Neural crest cell (in vitro differentiated cells): ENCODE measurements around the gene TMEM273.

DNA sequence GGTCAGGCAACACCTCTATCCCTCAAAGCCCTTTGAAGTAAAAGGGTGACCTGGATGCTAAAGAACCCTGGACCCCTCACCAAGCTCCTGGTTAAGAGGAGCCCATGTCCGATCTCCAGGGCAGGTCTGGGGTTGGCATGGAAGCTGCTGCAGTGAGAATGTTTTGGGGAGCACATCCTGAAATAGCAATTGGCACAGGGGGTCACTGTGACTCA is 18.6 kb upstream of the ARHGAP22 start:
- PRO-cap = no peak

DNA sequence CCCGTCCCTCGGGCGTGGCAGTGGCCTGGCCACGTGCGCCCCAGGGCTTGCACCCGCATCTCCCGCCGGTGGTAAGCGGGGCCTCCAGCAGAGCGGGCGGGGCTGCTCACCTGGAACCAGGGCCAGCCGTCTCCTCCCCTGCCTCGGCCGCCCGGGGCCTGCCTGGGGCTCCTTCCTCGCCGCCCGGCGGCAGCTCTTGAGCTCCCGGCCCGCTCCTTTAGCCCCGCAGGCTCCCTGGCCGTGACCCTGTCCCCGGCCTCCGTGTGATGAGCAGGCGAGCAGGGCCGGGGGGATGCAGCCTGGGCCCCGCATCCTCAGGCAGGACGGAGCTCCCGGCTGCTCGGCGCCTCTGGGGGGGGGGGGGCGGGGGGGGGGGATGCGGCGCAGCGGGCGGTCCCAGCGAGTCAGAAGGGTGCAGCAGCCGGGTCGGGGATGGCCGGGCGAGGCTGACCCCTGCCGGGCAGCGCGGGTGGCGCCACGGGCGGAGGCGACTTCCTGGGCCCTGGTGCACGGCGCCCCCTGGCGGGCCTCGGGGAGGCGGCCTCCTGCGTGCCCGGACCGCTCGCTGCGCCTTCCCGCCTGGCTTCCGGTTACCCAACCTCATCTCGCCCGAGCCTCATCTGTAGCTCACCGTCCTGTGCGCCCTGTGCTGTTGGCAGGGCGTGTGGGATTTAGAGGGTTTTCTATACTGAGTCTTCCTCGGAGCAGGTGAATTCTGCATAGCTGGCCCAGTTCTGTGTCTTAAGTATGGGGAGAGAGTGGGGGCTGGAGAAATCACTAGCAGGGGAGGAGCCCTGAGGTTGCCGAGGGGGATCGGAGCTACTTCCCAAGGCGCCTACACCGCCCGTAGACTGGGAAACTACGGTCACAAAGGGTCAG is 28.5 kb upstream of the WDFY4 start:
- PRO-cap = bidirectional peak, plus-strand start at position 603 of the sequence, minus-strand start at position 351 of the sequence

DNA sequence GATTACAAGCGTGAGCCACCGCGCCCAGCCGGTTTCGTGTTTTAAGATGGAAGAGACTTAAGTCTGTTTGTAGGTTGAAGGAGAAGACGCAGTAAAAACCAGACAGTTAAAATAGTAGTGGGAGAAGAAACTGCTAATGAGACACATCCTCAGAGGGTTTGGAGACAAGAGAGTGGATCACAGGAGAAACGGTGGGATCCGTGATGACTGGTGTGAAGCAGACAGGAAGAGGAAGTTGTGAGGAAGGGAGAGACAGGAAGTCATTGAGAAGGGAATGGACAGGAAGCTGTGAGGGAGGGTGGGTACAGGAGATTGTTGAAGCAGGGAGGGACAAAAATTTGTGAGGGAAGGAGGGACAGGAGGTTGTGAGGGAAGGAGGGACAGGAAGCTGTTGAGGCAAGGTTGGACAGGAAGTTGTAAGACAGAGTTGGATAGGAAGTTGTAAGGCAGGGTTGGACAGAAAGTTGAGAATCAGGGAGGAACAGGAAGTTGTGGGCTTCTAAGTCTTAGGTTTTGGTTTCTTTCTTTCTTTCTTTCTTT is 115.6 kb downstream of the WDFY4 start:
- PRO-cap = no peak

DNA sequence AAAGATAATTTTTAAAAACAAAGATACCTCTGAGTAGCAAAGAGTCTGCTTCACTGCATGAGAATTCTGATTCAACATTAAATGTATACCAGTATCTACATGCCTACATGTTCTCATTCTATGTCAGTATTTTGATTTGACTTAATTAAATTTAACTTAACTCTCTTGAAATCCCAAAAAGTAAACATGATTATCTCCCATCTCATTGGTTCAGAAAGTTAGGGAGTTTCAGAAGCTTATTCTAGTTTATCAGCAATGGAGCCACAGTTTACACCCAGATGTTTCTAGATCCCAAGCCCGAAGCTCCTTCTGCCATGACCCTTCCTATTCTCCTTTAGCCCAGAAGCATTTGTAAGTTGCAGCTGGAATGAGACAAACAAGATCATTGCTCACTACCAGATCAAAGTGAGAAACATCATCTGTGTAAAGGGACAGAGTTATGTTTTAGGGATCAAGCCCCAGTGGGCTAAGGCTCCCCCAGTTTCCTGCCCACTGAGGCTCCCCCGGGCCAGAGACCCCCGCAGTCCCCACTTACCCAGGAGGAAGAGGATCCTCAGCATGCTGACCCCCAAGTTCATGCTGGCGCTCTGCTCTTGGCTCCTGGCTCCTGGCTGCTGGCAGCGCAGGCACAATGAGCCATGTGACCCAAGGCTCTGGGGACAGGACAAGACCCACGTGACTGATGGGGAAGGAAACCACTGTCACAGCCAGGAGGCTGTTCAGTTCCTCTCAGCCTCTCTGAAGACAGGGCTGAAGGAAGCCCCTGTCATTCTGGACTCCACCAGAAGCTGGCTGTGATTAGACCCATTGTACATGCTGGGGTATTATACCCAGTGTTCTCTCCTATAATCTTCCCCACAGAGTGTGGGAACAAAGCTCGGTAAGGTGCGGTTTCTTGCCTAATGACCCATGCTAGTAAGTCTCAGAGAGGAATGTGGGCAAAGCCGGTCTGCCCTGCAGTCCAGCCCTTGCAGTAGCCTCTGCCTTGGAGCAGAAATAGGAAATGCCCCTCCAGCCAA is at the start of gene TMEM273:
TSS of gene TMEM273 (minus strand) at position 633 of the 1,019 bp plus-strand sequence.
- PRO-cap = no peak

DNA sequence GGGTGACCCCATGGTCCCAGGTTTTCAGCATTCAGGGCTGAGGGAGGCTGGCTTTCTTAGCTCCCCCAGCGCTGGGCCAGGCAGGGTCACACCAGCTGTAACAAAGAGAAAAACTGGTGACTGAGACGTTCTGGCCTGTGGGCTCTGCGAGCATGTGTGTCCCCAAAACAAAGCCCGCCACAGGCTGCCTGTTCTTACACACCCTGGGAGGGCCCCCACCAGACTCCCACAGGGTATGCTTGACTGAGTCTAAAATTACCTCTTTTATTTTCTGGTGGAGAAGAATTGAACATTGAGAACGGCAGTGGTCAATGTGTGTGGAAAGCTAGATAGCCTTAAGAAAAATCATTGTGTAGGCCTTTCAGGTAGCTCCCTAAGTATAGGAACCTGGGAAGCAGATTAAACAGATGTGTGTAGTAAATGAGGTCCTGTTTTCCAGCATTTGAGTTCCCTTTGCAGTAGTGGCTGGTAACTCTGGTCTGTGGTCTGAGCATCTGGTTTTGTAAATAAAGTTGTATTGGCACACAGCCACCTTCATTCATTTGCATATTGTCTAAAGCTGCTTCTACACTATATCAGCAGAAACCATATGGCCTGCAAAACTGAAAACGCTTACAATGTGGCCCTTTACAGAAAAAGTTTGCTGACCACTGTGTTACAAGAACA is 933 bp downstream of the C10orf71 start:
- PRO-cap = no peak

GRCh38 chr10:49539396-49540249 is 702 bp upstream of the ERCC6 start:
- PRO-cap = bidirectional peak, plus-strand start at chr10:49539683, minus-strand start at chr10:49539476; bidirectional peak, plus-strand start at chr10:49539887, minus-strand start at chr10:49539911

DNA sequence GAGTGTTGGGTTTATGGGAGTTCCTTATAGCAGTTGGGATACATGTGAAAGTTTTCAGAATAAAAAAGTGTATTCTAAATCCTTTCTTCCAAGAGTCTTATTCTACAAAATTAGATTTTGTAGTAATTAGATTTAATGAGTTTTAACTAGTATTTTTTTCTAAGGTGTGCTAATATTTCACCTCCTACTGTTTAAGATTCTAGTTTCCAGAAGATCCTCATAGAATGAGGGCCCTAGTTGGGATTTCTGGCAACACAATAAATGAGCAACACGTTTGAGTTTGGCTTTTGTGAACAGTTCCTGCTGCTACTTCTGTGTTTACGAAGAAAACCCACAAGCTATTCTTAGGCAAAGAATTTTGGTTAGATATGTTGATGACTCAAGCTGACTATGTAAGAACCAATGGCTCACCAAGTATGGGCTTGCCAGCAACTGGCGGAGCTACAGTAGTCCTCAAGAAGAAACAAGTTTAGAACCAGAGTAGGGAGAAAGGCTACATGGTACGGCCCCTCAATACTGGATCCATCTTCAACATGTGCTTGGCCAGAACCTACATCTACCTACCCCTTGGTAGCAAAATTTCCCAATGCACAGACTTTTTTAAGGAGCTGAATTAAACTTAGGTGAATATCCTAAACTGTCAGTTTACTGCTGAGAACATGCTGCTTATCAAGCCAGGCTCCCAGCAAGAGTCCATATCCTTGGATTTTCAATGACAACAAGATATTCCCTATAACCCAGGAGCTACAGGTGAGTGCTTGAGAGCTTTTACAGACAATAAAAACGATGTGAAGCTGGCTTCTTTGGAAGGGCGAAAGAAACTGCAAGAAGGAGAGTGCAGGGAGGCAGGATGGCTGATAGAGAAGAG is 74.1 kb upstream of the ASAH2 start:
- PRO-cap = no peak

- PRO-cap = no peak
Observed at GRCh38 chr10:50393134-50394264, 142.2 kb upstream of the ASAH2 start.

- PRO-cap = no peak
Observed at GRCh38 chr10:50407316-50408297, 156.3 kb upstream of the ASAH2 start.

- PRO-cap = no peak
Observed at GRCh38 chr10:50635152-50635463, 11.4 kb upstream of the SGMS1 start.

GRCh38 chr10:50819874-50820239 is 65.6 kb downstream of the A1CF start:
- PRO-cap = no peak

GRCh38 chr10:50883643-50883993 is 1.8 kb downstream of the A1CF start:
- PRO-cap = no peak

- PRO-cap = no peak
Observed at GRCh38 chr10:50992235-50992655, 82.0 kb upstream of the PRKG1 start.

DNA sequence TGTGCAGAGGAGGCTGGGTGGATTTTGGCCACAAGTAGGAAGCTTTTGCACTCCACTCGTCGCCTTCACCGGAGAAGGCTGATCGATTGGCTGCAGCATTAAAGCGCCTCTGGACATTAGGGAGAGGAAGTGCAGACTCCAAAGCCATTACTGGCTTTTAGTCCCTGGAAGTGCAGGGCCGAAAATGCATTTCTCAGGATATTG is 81.7 kb upstream of the PRKG1 start:
- PRO-cap = no peak

GRCh38 chr10:50993261-50993785 is 81.0 kb upstream of the PRKG1 start:
- PRO-cap = no peak

GRCh38 chr10:51199851-51200394 is 125.6 kb downstream of the PRKG1 start:
- PRO-cap = no peak

- PRO-cap = no peak
Observed at GRCh38 chr10:51281815-51282745, 207.8 kb downstream of the PRKG1 start.

DNA sequence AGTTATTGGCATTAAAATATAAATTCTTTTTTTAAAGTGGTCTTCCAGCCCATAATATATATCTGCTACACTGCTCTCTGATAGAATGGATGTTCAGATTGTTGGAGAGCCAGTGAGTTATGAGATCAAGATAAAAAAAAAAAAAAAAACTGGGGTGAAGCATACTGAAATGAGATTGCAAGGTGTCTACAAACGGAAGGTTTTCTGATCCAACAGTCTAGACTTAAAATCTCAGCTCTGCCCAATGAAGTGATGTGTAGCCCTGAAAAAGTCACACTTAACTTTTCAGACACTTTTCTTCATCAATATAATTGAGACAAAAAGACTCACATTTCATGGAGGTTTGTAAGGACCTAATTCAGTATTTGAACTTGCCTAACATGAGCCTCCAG is 52.4 kb downstream of the CSTF2T start:
- PRO-cap = no peak

DNA sequence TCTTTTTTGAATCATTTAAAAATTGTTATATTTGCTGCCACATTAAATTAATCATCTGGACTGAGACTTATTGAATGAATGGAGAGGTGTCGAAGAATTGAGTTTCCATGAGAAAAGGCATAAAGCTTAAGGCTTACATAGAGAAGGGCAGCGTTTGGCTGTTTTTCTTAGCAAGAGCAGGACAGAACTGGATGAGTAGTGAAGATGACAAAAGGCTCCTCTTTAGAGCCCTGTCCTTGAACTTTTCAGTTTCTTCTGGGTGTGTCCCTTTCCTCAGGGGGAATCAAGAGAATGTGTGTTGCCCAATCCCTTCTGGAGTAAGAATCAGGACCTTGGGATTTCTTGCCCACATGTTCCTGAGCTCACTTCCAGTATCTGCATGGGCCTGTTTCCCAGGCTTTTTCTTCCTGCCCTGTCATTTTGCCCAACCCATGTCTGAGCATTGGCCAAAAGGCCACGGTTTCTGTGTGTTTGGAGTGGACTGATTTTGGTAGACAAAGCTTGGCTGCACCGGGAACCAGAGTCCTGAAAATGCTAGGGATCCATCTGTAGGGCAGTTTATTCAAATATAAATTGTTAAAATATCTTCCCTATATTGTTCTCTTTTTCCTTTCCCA is 195.8 kb upstream of the CSTF2T start:
- PRO-cap = no peak

- PRO-cap = no peak
Observed at GRCh38 chr10:52213391-52213927, 100.6 kb upstream of the DKK1 start.